Osteocyte (in vitro differentiated cells): ENCODE measurements around a stretch of chr10.

DNA sequence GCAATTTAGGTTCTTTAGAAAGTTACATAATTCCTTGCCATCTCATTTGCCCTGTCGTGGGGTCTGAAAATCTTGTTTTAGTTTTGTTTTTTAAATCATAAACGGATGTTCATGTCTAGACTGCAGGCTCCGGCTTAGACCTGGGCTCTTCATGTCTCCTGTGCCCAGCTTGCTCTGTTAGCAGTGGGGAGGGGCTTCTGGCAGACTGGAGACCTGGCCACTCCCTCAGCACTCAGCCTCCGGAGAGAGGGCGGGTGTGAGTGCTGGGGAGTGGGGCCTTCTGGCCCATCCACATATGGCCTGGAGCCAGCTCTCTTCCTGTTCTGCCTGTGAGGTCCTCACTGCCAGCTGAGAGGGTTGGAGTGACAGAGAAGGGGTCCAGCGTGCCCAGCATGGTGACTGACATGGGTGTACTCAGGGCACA lies 17.5 kb downstream of the PRF1 start:
- PRO-cap, result no peak

- PRO-cap, result no peak
Measured at GRCh38 chr10:70664387-70665449, 7.6 kb upstream of the ADAMTS14 start.

- PRO-cap, result no peak
Measured at GRCh38 chr10:71229274-71229727, 16.9 kb downstream of the UNC5B start.

DNA sequence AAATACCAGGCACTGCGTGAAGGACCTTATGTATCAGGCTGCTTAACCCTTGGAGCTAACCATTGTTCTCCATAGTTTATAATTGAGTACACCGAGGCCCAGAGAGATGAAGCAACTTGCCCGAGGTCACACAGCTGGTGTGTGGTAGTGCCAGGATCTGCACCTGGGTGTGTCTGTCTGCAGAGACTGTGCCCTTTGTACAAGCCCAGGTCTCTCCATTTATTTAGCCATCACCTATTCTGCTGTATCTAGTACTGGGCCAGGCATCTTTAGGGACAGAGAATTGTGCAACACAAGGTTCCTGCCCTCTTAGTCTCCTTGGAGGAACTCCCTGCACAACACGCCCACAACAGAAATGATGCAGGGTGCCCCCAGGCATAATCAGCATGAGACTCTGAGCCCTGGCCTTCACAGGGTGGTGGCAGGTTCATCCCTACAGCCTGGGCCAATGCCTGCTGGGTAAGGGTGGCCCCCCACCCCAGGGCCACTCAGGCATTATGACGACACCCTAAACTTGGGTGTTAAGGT lies 31.5 kb downstream of the UNC5B start:
- PRO-cap, result no peak

DNA sequence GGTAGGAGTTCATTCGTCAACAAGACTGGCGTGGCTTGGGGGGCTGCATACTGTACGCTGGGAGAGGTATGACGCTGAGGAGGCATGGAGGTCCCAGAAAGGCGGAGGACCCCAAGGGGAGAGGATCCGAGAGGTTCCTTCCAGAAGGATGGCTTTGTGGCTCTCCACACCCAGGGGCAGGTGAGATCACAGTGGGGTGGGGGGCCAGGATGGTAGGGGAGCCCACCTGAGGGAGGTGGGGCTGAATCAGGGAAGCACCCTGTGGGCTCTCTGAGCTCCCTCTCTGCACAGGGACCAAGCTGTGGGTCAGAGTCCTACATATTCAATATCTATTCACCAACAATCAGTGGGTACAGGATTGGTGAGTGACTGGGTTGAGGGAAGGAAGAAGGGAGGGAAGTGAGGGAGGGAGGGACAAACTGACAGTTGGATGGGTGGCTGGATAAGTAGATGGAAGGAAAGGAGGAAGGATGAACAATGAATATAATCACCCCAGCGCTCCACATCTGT lies 33.9 kb downstream of the UNC5B start:
- PRO-cap, result no peak

DNA sequence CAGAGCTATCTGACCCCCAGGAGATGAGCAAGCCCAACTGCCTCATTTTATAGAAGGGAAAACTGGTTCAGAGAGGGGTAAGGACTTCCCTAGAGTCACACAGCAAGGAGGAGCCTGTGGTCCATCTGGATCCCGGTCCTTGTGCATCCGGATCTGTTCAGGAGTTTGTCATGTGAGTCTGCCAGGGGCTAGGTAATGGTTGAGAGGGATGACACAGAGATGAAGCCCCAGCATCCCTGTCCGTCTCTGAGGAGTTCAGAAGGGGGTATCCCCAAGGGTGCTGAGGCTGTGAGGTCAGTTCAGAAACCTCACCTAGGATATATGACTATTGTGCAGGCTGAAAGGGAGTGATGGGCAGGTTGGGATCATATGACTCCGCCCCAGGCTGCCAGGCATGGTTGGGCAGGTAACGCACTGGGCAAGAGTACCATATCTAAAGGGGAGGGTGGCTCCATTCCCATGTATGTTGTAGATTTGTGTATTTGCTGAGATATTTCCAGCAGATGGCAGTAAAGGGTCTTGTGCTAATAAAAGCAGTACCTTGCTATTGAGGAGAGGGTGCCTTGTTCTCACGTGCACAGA lies 16.0 kb upstream of the SLC29A3 start:
- PRO-cap, result no peak

- PRO-cap, result no peak
Measured at GRCh38 chr10:71621611-71622944, 97.5 kb downstream of the C10orf105 start.

- PRO-cap, result no peak
Measured at GRCh38 chr10:71638021-71639192, 81.2 kb downstream of the C10orf105 start.

DNA sequence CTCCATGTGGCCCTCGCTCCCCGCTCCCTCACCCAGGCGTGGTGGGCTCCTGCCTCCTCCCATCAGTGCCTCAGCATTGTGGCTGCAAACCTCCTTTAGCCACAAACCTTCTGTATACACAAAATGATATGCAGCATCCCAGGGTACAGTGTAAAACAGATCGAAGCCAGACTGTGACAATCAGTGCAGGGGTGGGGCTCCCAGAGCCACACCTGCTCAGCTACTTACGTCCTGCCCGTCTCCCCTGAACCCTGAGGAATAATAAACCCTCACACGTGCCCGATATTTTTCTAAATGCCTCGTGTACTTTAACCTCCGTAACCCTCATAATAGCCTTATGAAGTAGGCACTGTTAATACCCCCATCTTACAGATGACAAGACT lies 7.2 kb upstream of the C10orf105 start:
- PRO-cap, result no peak

DNA sequence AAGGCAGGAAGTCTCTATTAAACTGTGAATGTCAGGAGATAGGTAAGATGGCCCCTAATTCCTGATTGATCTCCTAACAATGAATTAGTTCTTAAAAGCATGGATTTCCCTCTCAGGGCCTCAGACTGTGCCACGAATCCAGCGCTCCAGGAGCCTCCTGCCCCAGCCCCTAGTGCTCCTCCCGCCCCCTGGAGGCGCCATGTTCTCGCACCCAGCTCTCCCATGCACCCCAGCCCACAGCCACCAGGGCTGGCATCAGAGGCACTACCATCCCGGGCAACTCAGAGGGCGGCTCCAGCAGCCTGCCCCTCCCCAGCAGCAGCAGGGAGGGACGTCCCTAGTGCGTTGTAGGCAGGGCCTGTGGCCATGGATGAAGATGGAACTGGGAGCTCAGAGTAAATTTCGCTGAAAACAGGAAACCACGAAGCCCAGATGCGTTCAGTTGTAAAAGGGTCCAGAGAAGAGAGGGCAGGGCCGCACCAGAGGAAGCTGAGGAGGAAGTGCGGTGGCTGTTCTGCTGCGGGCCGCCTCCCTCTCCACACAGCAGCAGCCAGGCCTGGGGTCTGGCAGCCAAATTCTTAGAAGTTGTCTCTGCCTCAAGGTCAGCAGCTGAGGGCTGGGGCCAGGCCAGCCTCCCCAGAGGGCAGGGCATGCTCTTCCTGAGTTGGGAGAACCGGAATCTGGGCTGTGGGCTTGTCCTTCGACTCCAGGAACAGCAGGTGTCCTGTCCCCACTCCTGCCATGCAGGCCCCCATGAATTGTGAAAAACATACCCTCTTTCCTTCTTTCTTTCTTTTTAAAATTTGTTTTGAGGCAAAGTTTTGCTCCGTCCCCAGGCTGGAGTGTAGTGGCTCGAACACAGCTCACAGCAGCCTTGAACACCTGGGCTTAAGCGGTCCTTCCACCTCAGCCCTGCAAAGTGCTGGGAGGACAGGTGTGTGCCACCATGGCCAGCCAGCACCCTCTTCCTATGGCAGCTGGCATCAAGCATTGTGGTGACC lies 24.5 kb downstream of the VSIR start:
- PRO-cap, result no peak

- PRO-cap, result no peak
Measured at GRCh38 chr10:71766678-71766920, 6.7 kb downstream of the VSIR start.

GRCh38 chr10:71805557-71806594 lies 32.6 kb upstream of the VSIR start:
- PRO-cap, result no peak

GRCh38 chr10:71812713-71813415 lies 38.2 kb downstream of the PSAP start:
- PRO-cap, result no peak

DNA sequence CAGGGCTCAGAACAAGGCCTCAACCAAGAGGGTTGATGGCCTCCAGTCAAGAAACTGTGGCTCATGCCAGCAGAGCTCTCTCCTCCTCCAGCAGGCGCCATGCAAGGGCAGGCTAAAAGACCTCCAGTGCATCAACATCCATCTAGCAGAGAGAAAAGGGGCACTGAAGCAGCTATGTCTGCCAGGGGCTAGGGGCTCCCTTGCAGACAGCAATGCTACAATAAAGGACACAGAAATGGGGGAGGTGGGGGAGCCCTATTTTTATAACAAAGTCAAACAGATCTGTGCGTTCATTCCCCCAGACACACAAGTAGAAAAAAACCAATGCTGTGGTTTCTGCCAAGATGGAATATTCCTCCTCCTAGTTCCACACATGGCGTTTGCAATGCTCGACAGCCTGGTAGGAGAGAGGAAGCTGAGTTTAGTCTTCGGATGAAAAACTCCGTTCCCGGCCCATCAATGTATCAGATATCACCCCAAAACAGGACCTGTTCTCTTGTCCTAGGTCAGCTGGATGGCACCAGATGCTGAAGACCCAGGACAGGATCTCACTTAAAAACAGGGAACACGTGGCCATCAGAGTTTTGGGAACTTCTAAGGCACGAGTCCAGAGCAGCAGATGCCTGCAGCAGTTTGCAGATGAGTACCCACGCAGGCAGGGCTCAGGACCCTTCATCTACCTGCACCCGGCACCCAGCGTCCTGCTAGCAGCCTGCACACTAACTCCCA lies 33.8 kb downstream of the PSAP start:
- PRO-cap, result no peak

DNA sequence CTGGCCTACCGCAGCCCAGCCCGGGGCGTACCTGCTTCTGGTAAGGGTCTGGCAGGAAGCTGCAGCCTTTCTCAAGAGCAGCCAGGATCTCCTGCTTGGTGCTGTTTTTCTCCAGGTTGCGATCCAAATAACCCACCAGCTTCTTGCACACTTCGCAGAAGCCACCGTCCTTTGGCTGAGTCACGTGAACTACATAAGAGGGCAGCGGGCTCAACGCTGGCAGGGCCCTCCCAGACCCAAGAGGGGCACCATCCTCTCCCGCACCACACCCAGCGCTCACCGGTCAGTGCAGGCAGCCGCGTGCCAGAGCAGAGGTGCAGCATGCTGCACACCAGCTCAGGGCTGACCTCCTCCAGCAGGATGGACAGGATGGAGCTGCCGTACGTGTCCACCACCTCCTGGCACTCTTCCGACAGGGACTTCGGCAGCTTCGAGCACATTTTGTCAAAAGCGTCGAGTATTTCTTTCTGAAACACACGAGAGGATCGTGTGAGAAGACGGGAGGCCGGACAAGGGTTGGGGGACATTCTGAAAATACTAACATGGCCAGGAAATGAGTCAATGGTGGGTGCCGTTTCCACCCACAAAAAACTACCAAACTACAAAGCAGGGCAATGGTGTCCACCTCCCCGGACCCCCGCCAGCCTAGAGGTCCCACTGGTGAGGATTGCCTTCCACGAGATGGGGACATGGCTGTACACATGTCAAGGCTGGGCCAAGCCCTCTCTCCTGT lies 31.5 kb downstream of the PSAP start:
- PRO-cap, result no peak

DNA sequence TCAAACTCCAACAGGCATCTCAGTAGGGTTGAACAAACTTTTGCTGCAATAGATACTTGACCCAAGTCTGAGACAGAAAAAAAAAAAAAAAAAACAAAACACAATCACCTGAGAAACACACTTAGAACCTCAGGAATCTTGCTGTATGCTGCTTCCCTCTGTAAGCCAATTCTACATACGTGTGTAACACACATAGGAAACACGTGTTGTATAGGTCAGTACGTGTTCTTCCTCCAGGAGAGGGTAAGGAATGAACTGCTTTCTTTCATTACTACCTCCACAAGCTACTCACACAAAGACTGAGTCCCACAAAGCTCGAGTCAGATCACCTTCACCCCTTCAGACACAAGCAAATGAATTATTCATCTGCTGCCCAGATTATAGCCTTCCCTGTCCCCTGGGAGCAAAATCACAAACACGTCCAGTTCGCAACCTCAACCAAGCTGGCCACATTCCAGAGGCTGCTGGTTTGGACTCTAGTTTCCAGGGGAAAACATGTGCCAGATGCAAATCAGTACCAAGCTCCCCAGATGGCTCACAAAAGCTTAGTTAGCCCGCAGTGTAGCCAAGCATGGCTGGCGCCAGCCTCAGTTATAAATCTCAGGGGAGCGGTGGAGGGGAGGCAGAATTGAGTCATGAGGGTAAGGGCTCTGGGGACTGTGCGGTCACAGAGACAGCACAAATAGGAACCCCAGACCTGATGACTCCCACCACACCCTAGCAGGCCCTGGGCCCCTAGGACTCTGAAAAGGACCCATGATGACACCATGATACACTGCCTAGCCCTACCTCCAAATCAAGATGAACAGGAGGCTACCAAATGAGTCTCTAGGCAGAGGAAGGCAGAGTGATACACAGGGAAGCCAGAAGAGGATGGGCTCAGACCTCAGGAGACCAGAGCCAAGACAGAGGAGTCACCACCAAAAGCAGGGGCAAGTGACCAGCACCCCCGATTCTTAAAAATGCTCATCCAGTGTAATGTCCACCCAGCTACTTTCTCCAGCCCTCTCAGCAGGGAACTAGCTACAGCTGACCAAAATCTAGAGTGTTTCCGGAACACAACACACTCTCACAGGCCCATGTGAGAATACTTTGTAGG lies 15.0 kb downstream of the PSAP start:
- PRO-cap, result no peak

- PRO-cap, result no peak
Measured at GRCh38 chr10:71850397-71850609, 748 bp downstream of the PSAP start.

- PRO-cap, result unidirectional peak, plus-strand start at chr10:71963453
Measured at GRCh38 chr10:71963038-71963940, 906 bp upstream of the CHST3 start.

GRCh38 chr10:72027503-72028026 lies 60.8 kb downstream of the SPOCK2 start:
- PRO-cap, result no peak

- PRO-cap, result no peak
Measured at GRCh38 chr10:72061782-72062573, 26.4 kb downstream of the SPOCK2 start.